SJCRH30 (cell line): ENCODE measurements around a stretch of chr12.

- RAMPAGE, long total RNA: no peak
Measured at GRCh38 chr12:92824089-92824460, 105.0 kb downstream of the EEA1 start.

- RAMPAGE, long total RNA: no peak
Measured at GRCh38 chr12:92926964-92927651, 2.0 kb downstream of the EEA1 start.

DNA sequence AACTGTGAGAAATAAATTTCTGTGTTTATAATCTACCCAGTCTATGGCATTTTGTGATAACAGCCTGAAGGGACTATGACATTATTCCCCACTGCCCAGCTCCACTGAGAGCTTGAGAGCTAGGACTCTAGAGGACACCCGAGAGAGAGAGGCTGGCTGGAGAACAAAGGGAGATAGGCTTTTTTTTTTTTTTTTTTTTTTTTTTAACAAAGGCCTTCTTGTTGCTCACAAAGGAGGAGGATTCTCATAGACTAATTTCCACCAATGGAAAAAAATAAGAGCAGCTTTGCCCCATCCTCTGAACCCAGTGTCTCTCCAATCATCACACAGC lies 87.9 kb upstream of the EEA1 start:
- RAMPAGE, long total RNA: no peak

DNA sequence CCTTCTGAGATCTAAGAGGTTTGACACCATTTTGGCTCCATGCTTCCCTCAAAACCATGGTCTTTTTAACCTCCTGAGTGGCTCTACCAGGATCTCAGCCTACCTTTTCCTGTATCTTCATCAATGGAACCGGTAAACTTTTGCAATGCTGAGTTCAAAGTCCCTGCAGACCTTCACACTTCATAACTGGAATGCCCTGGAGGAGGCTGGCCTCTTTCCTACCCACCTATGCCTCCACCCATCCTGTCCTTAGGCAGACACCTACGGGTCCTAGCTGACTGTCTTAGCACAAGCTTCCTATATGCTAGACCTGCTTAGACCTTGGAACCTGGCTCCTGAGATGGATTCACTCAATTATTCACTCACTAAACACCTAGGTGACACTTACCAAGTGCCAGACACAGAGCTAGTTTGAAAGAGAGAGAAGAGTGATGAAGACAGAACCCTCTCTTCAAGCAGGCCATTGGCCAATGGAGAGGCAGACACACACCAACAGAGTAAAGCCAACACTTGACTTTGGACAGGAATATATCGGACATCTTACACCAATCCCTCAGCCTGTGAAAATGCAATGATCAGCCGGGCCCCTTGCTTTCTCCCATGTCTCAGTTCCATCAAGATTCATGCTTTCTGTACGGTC lies 89.7 kb upstream of the EEA1 start:
- RAMPAGE, long total RNA: no peak

DNA sequence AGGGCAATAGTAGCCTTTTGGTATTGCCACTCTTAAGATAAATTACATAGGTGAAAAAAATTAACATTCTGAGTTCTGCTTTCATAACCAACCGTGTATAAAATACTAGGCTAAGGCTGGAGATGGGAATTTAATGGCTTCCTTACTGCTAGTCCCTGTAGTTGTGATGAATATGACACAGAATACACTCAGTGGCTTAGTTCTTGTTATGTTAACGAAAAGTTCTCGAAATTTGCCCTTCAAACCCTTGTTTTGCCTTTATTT lies 1.5 kb downstream of the NUDT4 start:
- RAMPAGE, long total RNA: no peak

GRCh38 chr12:93398699-93399184 lies 21.0 kb downstream of the NUDT4 start:
- RAMPAGE, long total RNA: no peak

DNA sequence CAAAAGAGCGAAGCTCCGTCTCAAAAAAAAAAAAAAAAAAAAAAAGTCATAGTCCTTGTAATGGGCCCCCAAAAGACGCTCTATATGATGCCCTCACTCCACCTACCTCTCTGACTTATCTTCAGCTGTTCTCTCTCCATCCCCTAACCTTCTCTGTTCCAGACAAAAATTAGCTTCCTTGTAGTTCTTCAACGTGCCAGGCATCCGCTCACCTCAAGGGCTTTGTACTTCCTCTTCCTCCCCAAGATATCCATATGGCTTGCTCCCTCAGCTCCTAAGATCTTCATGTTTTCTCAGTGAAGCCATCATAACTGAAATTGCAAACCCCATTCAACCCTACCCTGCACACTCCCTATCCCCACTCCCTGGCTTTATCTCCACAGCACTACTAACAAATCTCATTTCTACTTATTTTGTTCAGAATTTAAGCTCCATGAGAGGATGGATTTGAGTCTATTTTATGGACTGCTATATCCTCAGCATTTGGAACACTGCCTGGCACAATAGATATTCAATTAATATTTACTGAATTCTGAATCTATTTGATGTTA lies 27.2 kb downstream of the UBE2N start:
- RAMPAGE, long total RNA: no peak

DNA sequence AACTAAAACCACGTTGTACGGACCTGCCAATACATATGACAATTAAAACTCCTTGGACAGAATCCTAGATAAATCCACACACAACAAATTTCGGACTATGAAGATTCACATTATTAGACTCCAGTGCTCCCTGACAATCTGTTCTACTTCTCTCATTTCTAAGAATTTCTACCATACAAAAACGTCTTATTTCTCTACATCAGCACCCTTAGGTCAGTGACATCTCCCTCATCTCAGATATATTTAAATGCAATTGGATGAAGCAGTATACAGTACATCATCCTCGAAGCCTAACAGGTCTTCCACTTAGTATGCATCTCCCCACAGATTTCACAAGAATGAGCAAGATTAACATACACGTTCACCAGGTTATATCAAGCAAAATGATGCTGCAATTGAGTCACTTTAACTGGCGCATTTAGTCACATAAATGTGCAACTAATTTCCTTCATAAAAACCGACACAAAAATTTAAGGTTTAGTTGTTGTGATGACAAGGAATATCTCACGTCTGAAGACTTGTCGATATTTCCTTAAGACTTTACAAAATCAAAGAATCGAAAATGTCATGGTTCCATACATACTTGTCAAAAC lies 1.4 kb downstream of the UBE2N start:
- RAMPAGE, long total RNA: no peak

- RAMPAGE, long total RNA: start-site peak on the minus strand at chr12:93571752-93571769, 20 and 6 reads in 2 replicates
Measured at GRCh38 chr12:93571378-93571832, 1.1 kb upstream of the SOCS2 start.

DNA sequence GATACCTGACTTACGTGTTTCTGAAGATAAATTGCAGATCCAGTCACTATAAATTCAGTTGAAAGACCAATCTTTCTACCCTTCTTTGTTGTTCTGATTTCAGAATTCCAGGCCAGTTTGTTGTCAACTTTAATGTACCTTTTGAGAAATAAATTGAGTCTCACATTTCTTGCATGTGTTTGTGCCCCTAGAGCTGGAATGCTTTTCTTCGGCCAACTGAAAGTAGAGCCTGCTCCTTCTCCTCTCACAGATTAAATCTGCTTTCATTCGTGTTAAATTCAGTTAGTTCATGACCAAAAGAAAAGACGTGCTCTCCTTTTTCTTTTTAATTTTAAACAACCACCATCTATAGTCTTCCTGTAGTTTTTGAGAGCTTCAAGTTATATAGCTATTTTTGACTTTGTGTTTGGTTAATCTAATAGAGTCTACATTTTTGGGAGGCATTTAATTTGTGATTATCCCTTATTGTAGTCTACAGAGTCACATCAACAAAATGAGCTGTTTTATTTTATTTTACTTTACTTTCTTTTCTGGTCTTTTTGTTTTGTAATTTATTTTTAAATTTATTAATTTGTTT lies 22.9 kb downstream of the SOCS2 start:
- RAMPAGE, long total RNA: no peak

- RAMPAGE, long total RNA: no peak
Measured at GRCh38 chr12:93602865-93603327, 30.4 kb downstream of the SOCS2 start.

- RAMPAGE, long total RNA: no peak
Measured at GRCh38 chr12:93682821-93683545, 5.8 kb downstream of the CRADD start.

DNA sequence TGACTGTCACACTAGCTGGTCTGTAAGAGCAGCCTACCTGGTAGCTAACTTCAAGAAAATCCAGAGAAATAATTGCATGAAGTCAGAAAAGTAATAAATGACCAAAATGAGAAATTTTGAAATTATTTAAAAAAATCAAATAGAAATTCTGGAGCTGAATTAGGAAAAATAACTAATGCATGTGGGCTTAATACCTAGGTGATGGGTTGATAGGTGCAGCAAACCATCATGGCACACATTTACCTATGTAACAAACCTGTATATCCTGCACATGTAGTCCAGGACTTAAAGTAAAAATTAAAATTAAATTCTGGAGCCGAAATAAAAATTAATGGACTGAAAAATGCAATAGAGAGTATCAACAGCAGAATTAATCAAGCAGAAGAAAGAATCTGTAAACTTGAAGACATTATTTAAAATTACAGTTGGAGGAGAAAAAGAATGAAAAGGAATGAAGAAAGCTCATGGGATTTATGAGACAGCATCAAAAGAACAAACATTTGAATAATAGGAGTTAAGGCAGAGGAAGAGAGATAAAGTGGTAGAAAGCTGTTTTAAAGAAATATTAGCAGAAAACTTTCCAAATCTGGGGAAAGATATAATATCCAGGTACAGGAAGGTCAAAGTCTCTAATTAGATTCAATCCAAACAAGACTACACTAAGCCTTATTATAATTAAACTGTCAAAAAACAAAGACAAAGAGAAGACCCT lies 14.7 kb downstream of the CRADD start:
- RAMPAGE, long total RNA: no peak

GRCh38 chr12:93737940-93738972 lies 61.1 kb downstream of the CRADD start:
- RAMPAGE, long total RNA: no peak

GRCh38 chr12:93741800-93743060 lies 65.1 kb downstream of the CRADD start:
- RAMPAGE, long total RNA: no peak

- RAMPAGE, long total RNA: no peak
Measured at GRCh38 chr12:93783626-93784328, 106.6 kb downstream of the CRADD start.

DNA sequence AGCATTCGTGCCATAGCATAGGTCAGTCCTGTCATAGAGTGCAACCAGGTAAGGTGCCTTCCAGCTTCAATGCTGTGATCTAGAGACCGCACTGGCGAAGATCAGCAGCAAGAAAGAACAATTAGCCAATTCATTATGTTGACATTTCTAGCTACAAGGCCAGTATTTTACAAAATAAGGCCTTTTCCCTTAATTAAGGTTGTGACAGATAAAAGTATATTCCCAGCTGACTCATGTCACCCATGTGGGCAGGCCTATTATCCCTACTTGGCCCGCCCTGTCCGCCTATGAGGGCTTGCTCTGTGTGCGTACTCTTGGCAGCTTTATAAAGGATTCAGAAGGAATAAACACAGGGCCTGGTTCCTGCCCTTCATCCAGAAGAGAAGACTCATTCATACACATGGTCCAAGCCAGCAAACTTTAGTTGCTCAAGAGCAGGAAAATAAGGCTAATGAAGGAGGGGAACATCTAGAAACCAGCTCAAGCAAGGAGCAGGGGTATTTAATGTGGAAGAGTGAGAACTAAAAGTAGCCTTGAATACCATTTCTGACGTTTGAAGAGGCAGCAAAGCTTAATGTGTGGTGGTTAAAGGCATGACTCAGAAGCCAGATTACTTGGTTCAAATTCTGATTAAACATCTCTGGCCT lies 141.8 kb downstream of the CRADD start:
- RAMPAGE, long total RNA: no peak

DNA sequence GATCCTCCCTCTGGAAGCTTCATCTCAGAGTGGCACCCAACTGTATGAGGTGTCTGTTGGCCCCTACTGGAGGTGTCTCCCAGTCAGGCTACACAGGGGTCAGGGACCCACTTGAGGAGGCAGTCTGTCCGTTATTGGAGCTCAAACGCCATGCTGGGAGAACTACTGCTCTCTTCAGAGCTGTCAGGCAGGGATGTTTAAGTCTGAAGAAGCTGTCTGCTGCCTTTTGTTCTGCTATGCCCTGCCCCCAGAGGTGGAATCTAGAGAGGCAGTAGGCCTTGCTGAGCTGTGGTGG lies 140.8 kb upstream of the PLXNC1 start:
- RAMPAGE, long total RNA: no peak

DNA sequence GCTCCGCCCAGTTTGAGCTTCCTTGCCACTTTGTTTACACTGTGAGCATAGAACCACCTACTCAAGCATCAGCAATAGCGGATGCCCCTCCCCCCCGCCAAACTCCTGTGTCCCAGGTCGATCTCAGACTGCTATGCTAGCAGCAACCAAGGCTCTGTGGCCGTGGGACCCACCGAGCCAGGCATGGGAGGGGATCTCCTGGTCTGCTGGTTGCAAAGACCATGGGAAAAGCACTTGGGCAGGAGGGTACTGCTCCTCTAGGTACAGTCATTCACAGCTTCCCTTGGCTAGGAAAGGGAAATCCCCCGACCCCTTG lies 140.5 kb upstream of the PLXNC1 start:
- RAMPAGE, long total RNA: no peak

DNA sequence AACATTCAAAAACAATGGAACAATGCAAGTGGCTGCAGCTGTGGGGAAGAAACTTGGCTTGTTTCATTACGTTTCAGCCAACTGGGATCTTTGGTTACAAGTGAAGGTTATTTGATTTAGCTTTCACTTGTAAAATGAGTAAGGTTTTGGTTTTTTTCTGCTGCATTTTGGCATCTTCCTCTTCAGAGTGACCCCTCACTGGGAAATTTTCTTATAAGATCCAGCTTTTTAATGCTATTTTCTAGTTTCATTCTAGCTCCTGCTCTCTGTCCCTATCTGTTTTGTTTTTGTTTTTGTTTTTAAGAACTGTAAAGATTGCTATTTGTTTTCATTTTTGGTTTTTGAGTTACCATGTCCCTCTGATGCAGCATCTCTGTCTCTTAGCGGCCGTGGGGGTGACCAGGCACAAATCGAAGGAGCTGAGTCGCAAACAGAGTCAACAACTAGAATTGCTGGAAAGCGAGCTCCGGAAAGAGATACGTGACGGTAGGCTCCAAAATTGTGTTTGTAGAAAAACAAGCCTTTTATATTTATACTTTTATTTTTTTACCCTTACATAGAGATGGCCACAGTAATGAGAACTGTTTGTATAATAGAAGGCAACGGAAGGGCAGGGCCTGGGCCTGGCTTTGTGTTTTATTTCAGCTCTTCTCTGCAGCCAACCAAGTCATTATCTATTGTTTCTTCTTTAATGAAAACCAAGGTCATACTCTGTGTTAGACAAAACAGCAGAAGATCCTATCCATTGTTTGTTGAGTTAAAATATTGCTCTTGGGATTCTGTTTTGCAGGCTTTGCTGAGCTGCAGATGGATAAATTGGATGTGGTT lies 106.2 kb downstream of the PLXNC1 start:
- RAMPAGE, long total RNA: no peak